HTR-8/SVneo (cell line): ENCODE measurements around a stretch of chr12.

DNA sequence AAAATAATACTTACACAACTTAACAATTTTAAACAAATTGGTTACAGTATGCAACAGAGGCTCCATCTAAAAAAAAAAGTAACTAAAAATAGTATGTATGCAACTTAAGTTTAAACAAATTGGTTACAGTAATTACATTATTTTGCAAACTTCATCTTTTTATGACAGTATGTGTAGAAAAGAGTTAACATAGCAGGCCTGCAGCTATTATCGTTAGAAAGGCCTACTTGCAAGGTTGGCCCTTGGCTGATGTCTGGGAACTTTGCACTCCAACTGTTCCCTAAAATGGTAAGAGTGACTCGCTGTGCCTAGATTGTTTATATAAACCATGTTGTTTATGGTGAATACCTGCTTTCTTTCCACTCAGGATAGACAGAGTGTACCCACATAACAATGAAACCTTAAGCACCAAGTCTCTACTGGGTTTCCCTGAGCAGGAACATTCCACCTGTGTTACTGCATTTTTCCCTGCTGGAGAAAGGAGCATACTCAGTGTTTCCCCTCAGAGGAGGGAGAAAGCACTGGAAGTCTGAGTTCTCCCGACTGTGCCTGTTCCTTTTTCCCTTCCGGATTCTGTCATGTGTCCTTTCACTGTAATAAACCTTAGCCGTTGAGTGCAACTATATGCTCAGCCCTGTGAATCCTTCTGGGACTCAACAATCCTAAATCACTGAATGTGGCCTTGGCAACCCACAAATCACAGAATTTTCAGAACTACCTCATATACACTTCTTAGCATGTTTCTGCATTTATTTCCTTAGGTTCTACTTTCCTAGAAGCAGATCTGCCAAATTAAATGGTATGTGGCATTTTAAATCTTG, 32.8 kb downstream of the ERP29 start:
- RRBS: no CpG with 5 or more reads among the region's 5 CpGs

- RRBS: no CpG with 5 or more reads among the region's 19 CpGs
These were observed 44.6 kb downstream of the TRAFD1 start for GRCh38 chr12:112169727-112170518.

- RRBS: no CpG with 5 or more reads among the region's 10 CpGs
These were observed 18.8 kb downstream of the DTX1 start for GRCh38 chr12:113075109-113076016.

DNA sequence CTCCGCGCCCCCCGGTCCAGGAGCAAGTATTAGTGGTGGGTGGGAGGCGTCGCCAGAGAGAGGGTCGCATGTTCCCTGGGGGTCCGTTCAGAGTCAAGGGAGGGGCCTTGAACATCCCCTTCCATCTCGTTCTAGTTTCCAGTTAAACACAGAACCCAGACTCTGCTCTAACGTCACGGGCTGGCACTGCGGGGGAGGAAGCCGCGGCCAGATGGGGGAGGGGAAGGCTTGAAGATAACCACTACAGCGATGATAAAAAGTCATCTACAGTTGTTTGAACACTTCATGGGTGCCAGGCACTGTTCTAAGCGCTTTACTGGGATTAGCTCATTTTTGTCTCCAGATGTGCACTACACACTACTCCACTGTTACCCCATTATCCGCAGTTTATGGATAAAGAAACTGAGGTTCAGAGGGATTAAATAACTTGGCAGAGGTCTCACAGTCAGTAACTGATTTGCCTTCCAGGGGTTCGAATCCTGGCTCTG, 573 bp upstream of the RASAL1 start:
- RRBS: no CpG with 5 or more reads among the region's 17 CpGs

GRCh38 chr12:113162747-113163446, 13.4 kb downstream of the CFAP73 start:
- RRBS: 90% methylated on average over 5 of the region's 27 CpGs

GRCh38 chr12:113186515-113186983, 1.0 kb downstream of the RITA1 start:
- RRBS: 82% methylated on average over 9 of the region's 16 CpGs

DNA sequence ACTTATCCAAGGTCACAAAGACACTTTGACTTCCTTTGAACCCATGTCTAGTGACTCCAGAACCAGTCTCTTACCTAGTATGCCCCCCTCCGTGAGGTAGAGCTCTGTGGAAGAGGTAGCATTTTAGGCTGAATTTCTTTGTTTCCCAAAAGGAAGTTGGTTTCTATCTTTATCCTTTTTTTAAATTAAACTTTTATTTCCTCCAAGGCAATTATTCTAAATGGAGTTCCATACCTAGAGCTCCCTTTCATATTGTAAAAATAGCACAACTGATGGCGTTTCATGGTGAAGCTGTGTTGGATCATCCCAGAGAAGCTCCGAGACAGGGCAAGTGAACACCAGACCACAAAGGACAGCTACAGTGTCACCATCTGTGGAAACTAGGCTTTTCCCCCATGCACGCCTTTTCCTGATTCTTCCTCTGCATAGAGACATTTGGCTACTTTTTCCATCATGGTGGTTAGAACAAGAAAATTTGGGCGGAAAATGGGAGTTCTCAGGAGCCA, 12.6 kb downstream of the TPCN1 start:
- RRBS: no CpG with 5 or more reads among the region's 5 CpGs

DNA sequence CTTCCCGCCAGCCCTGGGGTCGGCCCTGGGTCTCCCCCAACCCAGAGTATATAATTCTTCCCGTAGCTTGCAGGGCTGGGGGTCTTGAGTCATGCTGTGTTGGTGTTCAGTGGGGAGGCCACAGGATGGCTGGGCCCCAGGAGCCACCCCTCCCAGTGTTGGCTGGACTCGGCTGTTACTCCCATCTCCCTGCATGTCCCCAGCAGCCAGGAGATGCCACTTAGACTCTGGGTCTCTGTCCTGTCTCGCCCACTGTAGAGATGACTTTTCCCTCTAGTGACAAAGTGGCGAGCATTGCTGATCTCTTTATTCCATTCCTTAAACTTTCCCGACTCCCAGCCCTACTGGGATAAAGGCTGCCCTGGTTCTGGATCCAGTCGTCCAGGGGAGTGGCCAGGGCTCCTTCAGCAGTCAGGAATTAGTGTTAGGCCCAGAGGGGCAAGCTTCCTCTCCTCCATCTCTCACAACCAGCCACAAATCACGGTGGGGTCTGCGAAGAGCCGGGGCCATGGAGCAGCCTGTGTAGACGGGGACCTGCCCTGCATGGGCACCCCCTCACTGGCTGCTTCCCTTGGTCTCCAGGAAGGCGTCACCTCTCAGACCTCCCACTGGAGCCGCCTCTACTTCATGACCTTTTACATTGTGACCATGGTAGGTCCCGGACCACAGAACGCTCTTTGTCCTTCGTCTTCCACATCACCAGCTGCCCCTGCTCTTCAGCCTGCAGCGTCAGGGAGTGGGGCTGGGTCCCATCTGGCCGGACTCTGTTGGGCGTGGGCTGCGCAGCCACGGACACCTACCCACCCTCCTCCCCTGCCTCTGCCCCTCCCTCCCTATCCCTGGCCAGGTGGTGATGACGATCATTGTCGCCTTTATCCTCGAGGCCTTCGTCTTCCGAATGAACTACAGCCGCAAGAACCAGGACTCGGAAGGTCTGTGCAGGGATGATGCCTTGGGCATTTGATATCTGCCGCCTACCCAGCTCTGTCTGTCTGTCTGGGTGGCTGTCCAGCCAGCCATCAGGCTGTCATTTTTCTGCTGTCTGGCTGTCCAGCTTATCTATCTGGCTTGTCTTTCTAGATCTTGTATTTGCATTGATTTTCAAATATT, 43.5 kb downstream of the SLC8B1 start:
- RRBS: no CpG with 5 or more reads among the region's 30 CpGs

- RRBS: no CpG with 5 or more reads among the region's 23 CpGs
These were observed 9.3 kb upstream of the PLBD2 start for GRCh38 chr12:113348879-113349634.

DNA sequence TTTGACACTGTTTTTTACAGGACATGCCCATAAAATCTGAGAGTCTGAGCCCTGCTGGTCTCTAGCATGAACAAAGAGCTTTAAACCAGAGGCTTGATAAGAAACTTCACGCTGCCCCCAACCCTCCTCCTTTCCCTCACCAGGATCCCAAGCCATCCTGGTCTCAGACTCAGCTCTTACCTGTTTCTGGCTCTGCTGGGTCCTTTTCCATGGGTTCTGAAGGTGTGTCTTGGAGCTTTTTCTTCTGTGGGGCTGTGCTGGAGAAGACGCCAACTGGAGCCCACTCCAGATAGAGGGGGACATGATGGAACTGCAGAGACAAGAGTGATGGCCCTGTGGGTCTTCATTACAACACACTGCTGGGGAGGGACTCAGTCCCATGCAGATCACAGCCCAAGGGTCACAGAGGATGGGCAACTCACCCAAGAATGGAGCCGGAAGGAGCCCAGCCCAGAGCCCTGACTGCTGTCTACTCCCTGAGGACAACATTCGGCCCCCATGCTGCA, 29.2 kb downstream of the RBM19 start:
- RRBS: no CpG with 5 or more reads among the region's 4 CpGs

DNA sequence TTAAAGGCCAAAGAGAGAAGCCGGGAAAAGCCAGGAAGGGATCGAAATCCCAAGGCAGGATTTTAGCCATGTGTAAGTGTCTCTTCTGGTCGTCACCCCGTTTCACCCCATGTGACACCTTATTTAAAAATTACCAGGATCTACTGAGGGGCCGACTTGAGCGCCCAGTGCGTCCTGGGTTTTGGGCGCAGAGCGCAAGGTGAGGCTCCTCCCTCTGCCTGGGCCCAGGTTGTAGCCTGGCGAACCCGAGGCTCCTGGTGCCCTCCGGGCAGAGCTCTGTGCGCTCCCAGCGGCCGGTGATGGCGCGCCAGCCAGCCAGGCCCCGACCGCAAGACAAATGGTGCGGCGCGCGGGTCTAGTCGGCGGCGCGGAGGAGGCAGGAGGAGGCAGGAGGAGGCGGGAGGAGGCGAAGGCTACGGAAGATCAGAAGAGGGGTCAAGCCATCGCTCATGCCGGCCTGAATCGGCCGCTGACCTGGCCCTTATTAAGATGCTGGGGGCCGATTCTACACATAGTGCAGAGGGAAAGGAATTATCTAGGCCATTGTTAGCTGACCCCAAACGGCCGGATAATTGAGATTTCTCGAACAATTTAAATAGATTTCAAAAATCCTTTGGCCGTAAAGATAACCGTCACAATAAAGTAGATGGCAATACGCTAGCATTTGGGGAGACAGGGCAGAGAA, 2.9 kb downstream of the TBX5 start:
- RRBS: 26% methylated on average over 5 of the region's 41 CpGs

- RRBS: 94% methylated on average over 11 of the region's 36 CpGs
These were observed 52.6 kb upstream of the TBX3 start for GRCh38 chr12:114736496-114737078.

DNA sequence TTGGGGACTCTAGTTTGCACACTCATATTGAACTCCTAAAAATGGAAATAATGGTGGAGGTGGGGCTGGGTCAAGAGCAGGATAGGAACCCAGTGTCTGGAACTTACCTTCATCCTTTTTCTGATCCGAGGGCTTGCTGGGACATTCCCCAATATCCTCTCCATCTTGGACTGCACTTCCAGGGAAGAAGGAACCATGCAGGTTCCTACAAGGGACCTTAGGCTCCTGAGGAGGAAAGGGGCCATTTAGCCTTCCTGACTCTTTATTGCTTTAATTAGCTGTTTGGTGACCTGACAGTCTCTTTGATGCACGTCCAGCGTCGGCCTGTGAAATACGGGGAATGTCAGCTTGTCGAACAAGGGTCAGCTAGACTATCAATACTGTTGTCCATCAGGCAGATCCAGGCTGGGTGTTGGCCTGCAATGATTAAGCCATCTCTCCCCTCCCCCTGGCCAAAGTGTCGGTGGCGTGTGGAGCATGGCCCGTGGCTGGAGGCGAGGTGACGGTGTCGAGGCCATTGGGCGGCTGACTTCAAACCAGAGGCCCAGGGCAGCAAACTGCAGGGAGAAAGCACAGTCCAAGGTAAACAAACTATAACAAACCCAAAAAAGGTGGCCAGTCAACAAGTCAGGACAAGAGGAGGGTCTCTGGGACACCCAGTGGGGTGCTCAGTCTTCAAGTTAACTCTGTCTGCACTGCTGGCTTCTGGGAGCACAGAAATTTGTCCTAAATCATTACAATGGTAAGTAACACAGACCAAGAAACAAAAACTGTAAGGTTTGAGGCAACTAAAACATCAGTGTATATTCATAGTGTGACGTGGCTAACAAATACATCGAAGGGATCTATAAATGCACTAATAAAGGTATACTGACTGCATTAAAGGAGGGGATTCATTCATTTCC, 405.3 kb upstream of the TBX3 start:
- RRBS: no CpG with 5 or more reads among the region's 15 CpGs

GRCh38 chr12:115438961-115439608, 755.1 kb upstream of the TBX3 start:
- RRBS: no CpG with 5 or more reads among the region's 2 CpGs

DNA sequence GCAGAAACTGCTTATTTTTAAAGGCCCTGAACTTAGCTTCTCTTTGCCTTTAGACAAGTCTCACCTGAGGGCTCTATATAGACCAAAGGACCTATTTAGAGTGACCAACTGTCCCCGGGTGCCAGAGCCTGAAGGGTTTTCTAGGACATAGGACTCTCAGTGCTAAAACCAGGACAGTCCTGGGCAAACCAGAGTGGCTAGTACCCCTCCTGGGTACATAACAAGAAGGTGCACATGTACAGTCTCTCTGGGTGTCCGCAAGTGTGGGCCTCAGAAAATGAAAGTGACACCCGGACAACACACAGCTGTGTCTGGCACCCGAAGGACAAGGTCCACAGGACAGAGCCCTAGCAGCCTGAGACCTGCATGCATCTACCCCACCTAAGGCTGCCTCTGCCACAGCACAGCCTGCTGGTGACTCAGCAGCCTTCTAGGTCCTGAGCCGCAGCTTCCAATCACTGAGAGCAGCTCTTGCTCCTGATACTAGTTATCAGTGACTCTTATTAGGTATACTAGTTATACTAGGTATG, 784.0 kb upstream of the TBX3 start:
- RRBS: no CpG with 5 or more reads among the region's 5 CpGs

- RRBS: no CpG with 5 or more reads among the region's 3 CpGs
These were observed 405.8 kb downstream of the MED13L start for GRCh38 chr12:115871571-115872212.

DNA sequence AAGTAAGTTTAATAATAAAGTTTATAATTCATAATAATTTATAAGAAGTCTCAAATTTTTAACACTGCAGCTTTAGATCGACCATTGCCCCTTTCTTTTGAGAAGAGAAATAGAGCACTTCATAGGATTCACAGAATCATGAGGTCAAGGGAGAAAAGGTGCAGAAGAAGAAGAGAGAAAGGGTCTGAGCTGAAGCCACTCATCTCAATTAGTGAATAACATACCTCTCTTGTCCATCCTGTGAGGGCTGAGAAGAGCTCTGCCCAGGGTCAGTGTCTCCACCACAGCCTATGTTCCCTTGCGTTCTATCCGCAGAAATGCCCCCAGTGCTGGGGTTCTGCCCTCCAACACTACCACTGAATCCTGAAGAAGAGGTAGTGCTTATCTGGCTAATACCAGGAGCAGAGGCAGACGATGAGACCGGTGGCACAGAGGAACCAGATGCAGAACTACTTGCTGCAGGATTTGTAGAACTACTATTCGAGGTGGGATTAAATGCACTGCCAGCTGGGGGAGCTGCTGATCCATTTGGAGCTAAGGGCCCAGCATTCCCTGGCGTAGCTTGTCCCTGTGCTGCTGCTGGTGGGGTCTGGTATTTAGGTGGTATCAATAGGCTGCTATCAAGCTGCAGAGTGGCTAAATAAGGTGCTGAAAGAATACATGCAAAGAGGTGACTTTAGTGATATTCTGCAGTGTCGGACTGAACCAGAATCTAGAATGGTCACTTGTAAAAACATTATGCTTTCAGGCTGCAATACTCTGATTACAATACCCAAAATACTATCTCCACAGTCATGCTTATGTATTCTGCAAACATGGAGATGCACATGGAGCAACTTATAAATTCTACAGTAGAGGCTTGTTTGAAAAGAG, 294.4 kb downstream of the MED13L start:
- RRBS: no CpG with 5 or more reads among the region's 8 CpGs

DNA sequence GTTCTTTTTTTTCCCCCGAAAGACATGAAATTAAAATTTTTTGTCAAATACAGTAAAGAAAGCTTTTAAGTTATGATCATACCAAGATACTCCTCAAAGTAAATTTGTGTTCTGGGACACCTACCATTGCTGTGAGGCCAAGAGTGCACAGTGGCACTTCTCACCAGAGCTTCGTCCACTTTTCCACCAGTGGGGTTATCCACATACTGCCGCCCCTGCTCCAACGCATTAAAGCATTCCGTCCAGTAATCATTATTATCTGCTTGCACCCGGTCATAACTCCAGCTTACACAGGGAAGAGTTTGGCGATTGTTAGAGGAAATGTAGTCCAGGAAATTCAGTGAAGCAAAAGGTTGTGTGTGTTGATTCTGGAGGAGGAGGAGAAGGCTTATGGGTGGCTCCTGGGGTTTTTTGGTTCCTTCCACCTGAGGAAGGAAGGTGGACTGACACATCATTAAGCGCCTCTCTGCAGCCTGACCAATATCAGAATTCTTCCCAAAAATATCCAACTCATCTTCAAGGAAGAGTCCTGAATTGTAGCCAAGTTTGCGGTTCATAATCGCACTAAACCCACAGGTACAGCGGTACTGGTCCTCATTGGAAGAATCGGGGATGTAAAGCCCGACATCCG, 286.5 kb downstream of the MED13L start:
- RRBS: no CpG with 5 or more reads among the region's 14 CpGs

- RRBS: no CpG with 5 or more reads among the region's 5 CpGs
These were observed 281.1 kb downstream of the MED13L start for GRCh38 chr12:115996356-115996730.

DNA sequence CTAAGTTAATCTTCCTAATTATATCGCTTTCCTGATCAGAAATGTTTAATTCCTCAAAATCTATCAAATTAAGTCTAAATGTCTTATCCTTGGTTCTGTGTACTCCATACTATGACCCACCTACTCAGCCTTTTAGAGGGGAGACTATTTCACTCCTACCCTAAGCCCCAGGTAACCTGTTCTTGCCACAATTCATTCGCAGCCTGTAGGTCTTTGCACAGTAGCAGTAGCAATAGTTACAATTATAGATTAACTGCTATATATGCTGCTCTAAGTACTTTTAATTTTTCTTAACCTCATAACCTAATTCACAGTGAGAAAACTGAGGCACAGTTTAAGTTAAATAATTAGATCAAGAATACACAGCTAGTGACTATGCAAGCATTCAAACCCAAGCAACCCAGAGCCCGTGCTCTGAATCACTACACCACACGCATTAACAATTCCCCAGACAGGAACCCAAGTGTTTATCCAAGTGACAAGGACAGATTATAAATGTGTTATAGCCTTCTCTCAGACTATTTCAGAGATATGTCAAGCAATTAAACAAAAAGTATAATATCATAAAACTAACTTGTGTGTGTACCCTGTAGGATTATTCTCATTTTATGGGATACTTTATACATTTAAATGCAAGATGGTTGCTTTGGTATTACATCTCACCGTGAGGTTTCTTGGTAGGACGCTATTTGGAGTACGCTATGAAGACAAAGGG, 43.9 kb downstream of the MED13L start:
- RRBS: no CpG with 5 or more reads among the region's 7 CpGs